Cerebral cortex (tissue), 2 donors: ENCODE measurements around a stretch of chr10.

GRCh38 chr10:58539039-58539792 lies 26.5 kb downstream of the BICC1 start:
- PRO-cap, 2 experiments: no peak in any of the 2 experiments

DNA sequence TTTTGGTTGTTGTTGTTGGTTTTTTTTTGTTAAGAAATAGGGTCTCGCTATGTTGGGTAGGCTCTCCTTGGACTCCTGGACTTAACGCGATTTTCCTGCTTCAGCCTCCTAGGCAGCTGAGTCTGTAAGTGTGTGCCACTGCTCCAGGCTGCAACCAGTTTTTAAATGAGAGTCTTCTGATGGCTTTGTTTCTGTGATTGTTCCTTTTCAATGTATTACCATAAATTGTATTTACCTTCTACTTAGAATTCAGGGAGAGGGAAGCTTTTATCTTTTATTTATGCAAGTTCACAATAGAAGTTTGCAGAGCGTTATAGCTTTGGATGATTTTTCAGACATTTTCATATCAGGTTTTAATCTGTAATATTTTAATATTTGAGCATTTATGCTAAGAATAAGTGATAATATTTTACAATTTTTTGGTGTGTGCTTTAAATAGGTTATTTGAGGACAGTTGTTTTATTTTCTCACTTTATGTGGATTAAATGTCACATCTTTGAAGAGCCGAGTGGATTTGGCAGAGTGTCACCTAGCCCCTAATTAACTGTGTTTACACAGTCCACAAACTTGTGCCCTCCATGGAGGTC lies 63.0 kb downstream of the BICC1 start:
- PRO-cap, 2 experiments: no peak in any of the 2 experiments

- PRO-cap, 2 experiments: no peak in any of the 2 experiments
These were observed 228.0 kb downstream of the BICC1 start for GRCh38 chr10:58740719-58741119.

DNA sequence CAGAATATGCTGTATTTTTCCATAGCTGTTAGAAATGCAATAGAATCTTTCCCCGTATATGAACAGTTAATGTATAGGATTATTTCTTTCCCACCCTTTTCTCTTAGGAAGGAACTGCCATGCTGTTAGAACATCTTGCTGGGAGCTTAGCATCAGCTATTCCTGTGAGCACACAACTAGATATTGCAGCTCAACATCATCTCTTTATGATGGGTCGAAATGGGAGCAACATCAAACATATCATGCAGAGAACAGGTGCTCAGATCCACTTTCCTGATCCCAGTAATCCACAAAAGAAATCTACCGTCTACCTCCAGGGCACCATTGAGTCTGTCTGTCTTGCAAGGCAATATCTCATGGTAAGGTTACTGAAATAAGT lies 276.9 kb downstream of the BICC1 start:
- PRO-cap, 2 experiments: no peak in any of the 2 experiments

DNA sequence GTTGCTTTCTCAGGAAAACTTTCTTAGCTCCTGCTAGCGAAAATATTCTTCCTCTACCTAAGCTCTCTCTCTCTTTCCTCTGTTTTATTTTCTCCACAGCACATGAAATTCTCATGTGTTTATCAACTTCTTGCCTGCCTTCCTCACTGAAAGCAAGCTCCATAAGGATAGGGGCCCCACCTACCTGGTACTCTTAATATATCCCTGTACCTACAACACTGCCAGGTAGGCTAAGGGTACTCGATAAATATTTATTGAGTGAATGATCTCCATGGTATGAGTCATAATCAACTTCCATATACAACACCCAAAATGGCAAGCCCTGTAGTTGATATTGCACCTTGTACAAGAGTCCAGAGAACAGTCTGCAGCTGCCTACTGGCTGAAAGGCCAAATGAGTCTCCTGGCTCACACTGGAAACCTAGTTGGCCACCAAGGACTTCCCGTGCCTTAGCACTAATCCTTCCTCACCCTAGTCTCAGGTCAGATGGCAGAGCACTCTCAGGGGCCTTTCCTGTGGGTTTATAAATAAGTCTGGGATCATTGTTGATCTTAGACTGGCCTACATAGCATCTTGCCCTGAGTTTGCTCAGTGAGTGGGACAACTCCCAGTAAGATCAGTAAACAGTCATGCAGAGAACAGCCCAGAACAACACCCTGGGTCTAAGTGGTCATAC lies 14.4 kb upstream of the SLC16A9 start:
- PRO-cap, 2 experiments: no peak in any of the 2 experiments

DNA sequence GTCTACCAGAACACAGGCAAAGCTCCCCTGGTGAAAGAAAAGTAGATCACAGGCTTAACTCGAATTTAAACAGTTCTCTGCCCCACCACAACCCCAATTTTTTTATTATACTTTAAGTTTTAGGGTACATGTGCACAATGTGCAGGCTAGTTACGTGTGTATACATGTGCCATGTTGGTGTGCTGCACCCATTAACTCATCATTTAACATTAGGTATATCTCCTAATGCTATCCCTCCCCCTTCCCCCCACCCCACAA lies 31.9 kb upstream of the MRLN start:
- PRO-cap, 2 experiments: no peak in any of the 2 experiments

DNA sequence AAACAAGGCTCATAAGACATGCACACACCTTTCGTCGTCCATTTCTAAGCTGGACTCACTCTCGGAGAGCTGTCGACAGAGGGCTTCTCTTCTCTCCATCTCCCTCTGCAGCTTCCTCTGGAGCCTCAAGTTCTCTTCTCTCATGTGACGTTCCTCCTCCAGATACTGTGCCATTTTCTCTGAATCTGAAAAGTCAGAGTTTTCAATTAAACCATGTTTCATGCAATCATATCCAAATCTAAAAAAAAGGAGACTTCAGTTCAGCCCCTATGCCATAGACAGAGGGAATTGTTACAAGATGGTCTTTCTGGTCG lies 53.6 kb upstream of the MRLN start:
- PRO-cap, 2 experiments: no peak in any of the 2 experiments

DNA sequence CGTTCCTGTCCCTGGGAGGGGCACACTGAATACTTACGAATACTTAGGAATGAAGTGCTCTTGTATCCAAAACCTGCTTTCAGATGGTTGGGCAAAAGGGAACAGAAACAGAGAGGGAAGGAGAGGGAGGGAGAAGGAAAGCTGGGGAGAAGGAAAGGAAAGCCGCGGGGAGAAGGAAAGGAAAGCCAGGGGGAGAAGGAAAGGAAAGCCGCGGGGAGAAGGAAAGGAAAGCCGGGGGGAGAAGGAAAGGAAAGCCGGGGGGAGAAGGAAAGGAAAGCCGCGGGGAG lies 24.6 kb downstream of the CCDC6 start:
- PRO-cap, 2 experiments: no peak in any of the 2 experiments

- PRO-cap, 2 experiments: no peak in any of the 2 experiments
These were observed 632 bp upstream of the CCDC6 start for GRCh38 chr10:59907097-59907279.

- PRO-cap, 2 experiments: no peak in any of the 2 experiments
These were observed 213.4 kb downstream of the ANK3 start for GRCh38 chr10:60176313-60176628.

GRCh38 chr10:60305214-60306194 lies 84.2 kb downstream of the ANK3 start:
- PRO-cap, 2 experiments: no peak in any of the 2 experiments

DNA sequence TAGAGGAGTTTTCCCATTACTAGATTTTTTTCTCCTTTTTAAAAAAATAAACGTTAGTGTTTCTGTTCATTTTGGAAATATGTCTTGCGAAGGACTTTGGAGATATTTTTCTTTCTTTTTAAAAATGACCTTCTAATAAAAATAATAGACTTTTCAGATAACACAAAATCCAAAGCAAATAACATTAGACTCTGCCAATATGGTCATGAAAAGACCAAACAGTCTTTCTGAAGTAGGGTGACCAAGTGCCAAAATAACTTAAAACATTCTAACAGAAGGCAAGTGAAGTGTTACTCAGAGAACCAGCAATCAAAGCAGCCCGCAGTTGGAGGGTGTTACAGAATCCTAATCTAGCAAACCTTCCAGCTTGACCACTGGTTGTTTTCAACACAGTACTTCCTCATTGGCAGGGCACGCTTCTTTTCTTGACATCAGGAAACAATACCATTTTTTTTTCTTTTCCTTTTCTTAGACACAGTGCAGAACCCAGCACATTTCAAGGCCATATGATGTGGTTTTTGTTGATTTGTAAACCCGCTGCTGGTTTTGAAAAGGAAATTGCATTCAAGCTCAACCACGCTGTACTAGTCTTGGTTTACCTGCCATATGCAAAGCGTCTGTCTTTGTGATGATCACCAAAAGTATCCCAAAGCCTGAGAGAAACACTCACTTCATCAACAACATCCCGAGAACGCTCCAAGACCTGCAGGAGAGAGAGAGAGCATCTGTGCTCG lies 33.5 kb downstream of the RHOBTB1 start:
- PRO-cap, 2 experiments: peak in 1 of 2 experiments; most common minus-strand start position 311 of the sequence (in 1)

DNA sequence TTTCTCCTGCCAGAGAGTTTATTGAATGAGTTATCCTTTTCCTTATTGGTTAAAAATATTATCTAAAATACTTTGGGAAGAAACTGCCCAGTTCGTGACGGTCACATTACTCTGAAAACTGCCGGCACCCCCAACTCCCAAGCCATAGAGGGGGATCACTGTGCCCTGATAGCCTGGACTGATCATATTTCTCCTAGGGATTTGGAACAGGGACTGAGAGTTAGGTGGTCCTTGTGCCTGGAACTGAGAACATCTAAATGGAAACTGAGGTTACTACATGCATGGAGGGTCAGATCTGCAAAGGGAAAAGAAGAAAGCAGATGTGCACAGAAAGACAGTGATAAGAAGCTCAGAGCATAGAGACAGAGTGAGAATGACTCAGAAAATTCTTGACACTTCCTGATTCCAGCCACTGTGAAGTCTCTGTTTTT lies 241.9 kb downstream of the TMEM26 start:
- PRO-cap, 2 experiments: no peak in any of the 2 experiments

DNA sequence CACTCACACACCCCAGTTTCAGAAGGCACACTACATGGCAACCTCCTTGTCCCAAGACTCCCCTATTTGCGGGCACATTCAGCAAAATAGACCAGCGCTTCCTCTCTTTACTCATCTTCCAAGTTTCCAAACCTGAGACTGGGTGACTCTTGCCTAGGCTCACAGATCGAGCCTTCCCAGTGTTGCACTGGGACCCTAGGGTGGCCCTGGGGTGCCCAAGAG lies 757 bp downstream of the TMEM26 start:
- PRO-cap, 2 experiments: no peak in any of the 2 experiments

- PRO-cap, 2 experiments: no peak in any of the 2 experiments
These were observed 12.7 kb upstream of the TMEM26 start for GRCh38 chr10:61465761-61466300.

GRCh38 chr10:61757493-61757897 lies 94.8 kb downstream of the CABCOCO1 start:
- PRO-cap, 2 experiments: no peak in any of the 2 experiments

- PRO-cap, 2 experiments: no peak in any of the 2 experiments
These were observed 33.7 kb upstream of the ARID5B start for GRCh38 chr10:61867740-61868229.

DNA sequence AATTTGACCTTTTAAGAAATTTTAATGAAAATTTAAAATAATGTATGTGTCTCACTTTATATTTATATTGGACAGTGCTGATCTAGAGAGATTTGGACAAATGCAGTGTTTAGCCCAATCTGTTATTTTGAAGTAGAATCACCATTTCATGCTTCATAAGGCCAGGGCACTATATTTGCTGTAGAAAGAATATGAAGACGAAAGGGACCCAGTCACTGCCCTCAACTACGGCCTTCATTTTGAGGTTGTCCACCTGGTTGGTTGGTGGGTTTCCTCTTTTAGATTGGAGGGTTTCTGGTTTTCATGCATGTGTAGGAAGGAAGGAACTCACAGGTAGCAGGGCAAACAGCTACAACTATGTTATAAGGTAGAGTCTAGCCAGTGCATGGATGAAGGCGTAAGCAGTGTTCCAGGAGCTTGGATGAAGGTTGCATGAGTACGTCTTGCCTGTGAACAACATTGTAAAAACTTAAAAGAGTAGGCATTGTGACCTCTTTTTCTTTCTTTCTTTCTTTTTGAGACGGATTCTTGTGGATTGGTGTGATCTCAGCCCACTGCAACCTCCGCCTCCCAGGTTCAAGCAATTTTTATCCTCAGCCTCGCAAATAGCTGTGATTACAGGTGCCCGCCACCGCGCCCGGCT lies 56.4 kb downstream of the ARID5B start:
- PRO-cap, 2 experiments: no peak in any of the 2 experiments

DNA sequence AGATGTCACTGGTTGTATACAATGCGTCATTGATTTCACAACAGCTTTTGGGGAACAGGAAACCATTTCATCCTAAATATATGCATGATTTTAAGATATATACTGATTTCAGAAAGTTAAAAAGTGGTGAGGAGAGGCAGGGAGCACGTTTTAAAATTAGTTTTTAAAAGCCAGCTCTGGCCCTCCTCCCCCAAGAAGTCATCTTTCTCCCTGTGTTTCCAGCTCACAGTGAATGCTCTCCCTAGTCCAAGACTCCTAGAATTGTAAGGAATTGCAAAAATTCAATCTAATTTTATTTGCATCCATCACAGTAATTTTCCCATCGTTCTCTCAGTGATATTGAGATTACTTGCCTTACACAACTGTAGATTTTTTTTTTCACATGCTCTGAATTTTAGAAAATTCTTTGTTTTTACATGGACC lies 64.7 kb downstream of the ARID5B start:
- PRO-cap, 2 experiments: no peak in any of the 2 experiments

GRCh38 chr10:61992598-61993633 lies 91.4 kb downstream of the ARID5B start:
- PRO-cap, 2 experiments: peak in 1 of 2 experiments; most common minus-strand start chr10:61992866 (in 1)